Mesenchymal stem cell of Wharton's jelly (primary cell): ENCODE results near the gene CDC42.

GRCh38 chr1:21335068-21335636 is 44.9 kb upstream of the ECE1 start:
- CAGE, long polyA plus RNA = no peak

- CAGE, long polyA plus RNA = no peak
Measured at GRCh38 chr1:21338885-21339072, 48.5 kb upstream of the ECE1 start.

DNA sequence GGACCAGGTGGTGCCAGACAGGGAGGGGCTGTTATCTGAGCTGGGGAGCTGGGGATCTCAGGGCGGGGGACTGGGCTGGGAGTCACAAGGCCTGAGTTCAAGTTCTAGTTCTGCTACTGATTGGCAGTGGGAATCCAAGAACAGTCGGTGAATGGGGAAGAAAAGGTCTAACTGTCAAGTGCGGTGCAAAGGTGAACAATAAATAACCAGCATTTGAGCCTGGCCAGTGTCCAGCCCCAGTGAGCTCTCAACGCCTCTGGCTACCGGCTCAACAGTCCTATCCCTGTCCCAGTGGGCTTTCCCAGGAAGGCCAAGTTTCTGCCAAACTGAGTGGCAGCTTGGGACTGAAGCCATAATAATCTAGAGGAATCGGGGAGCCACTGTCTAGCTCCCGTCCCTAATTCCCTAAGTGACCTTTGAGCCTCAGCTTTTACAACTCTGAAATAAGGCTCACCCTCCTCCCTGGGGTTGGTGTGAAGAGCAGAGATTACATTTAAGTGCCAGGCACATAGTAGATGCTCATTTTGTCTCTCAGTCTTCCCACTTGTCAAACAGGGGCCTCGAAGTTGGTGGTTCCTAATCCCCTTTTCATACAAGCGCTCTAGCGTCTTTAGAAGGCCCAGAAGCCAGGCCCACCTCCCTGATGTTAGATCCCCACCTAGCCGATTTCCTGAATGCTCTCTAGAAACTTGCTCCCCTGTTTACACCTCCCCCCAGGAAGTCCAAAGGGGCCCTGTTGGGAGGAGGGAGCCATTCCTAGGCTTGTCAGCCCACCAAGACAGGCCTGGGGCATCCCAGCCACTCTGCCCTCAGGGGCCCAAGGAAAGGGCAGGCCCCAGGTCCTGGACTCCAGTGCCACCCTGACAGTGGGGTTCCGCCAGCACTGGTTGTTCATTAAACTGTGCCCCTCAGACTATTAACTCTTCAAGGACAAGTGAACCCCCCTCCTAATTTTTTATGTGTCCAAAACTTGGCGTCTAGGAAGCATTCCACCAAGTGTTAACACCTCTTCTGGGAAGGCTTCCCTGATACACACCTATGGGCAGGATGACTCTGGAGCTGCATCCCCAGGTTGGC is 49.1 kb upstream of the ECE1 start:
- CAGE, long polyA plus RNA = no peak

GRCh38 chr1:21620305-21621010 is 48.7 kb downstream of the RAP1GAP start:
- CAGE, long polyA plus RNA = no peak

DNA sequence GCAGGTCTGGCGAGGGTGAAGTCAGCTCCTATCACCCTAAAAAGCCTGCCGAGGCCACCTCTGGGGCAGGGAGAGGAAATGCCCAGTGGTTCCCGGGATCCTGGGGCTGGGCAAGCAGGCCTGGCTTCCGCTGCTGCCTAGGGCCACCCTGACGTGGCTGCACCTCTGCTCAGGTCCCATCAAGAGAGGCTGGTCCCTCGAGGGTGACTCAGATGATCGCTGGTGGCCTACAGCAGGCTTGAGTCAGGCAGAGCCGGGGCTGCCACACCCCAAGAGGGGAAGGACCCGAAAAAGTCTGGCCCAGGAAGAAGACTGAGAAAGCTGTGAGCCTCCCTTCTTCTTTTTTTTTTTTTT is 42.1 kb downstream of the RAP1GAP start:
- CAGE, long polyA plus RNA = no peak

- CAGE, long polyA plus RNA = no peak
Measured at GRCh38 chr1:21653563-21653880, 15.6 kb downstream of the RAP1GAP start.

DNA sequence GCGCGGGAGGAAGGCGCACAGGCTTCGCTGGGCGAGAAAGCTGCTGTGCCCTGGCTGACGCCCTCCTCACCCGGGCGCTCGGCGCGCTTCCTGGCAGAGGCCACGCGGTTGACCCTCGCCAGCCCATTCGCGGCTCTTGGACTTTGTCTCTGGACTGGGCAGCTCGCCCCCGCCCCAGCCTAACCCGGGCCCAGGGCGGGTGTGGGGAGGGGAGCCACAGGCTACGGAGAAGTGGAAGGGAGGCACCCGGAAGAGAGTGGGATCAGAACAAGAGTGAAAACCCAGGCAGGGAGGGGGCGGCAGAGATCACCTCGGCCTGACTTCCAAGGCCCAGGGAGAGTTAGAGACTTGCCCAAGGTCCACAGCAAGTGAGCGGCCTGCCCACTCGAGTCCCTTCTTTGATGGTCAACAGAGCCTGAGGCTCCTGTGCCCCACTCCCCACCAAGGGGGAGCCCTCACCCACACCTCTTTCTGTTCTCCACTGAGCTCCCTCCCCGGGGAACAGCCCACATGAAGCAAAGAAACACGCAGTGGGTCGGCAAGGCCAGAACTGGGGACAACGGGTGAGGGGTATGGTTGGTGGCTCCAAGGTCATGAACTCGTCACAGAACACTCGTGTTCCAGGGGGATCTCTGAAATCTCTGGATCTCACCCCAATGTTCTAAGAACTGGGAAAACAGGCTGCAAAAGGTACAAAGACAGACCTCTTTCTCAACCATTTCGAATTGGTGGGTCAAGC is 731 bp upstream of the RAP1GAP start:
- CAGE, long polyA plus RNA = no peak

DNA sequence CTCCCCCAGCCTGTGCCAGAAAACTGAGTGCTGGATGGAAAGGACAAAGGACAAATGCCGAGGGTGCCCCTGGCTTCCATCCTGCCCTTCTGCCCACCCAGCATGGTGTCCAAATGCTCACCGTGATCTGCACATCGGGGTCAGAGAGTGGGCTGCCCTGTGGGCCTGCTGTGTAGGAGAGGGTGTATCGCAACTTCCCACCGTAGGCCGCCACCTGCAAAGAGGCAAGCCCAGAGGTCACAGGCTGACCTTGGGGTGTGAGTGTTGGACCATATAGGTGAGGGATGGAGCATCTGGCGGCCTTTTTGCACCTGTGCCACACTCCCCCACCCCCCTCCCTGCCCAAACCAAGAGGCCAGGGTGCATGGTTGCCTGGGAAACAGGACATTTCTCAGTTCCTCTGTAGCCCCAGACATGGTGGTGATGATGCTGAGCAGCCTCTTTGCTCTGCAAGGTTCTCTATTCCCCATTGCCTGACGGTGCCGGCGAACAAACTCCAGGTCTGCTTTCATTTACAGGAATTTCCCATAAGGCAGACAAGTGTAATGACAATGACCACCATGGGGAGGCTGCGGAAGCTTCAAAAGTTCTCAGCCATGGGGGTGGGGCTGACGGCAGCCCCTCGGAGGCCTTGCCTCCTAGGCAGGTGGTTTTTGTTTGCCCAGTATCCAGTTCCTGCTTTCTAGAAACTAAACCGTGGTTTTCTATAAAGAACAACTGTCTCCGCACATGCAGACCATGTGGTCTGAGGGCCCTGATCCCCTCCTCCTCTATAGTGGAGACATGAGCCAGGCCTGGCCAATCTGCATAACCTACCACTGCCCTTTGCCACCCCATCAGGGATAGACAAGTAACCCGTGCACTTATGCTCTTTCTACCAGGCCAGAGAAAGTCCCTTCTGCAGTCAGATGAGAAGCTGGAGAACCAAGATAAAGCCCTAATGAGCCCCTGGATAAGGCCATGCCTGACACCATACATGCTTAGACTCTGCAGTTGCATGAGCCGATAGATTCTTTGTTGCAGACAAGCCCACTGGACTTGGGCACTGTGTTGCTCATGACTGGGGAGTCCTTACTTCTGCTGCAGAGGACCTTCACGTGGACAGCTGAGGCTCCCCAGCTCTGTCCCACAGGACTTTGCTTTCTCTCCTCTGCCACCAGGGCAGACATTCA is 53.9 kb downstream of the LDLRAD2 start:
- CAGE, long polyA plus RNA = no peak

- CAGE, long polyA plus RNA = no peak
Measured at GRCh38 chr1:21898373-21899123, 38.6 kb downstream of the HSPG2 start.

DNA sequence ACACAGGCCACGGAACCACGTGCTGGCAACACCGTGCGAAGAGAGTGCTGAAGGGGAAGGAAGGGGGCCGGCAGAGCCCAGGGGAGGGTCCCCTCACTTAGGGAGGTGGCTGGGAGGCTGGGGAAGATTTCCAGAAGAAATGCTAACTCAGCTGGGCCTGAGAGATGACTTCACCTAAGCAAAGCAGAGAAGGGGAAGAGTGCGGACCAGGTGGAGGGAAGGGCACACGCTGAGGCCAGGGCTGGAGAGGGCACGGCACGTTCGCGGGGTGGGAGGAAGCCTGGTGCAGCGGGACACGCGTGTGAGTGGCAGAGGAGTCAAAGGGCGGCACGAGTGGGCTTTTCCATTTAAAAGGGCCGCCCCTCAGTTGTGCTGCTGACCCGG is 33.0 kb downstream of the HSPG2 start:
- CAGE, long polyA plus RNA = no peak

- CAGE, long polyA plus RNA = no peak
Measured at GRCh38 chr1:21908099-21908574, 29.0 kb downstream of the HSPG2 start.

DNA sequence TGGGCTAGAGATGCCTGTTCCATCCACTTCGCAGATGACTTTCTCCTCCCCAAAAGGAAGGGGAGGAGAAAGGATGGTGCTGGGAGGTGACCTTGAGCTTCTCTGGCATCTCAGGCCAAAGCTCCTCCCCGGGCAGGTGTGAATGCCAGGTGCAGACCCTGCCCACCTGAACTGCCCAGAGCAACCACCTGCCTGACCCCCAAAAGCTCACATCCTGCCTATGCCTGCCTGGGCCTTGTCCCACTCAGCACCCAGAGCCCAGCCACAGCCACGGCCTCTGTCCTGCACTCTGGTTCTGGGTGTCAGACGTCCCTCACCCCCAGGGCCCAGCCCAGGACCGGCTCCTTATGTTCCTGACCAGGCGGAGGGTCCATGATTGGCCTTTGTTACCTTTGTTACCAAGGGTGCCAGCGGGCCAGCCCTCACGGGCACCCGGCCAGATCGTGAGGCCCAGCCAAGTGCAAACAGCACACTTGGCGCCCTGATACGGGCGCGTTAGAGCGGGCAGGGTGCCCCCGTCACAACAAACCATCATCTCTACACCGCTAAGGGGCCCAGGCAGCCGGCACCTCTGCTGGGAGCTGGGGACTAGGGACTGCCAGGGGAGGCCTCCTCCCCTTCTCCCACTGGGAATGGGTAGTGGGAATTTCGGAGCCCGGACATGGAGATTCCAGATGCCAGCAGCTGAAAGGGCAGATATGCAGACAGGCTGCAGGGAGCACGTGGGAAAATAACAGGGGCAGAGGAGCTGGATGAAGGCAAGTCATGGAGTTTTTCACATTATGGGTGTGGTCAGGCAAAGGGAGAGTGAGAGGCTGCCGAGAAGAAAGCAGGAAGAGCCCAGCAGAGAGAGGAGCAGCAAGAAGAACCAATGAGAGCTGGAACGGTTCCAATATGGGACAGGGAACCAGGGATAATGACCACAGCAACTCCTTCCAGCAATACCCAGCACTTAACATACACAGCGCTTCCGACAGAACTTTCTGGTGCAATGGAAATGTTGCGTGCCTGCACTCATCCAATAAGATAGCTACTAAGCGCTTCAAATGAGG is 22.1 kb downstream of the HSPG2 start:
- CAGE, long polyA plus RNA = no peak

- CAGE, long polyA plus RNA = no peak
Measured at GRCh38 chr1:21923736-21924312, 13.3 kb downstream of the HSPG2 start.

DNA sequence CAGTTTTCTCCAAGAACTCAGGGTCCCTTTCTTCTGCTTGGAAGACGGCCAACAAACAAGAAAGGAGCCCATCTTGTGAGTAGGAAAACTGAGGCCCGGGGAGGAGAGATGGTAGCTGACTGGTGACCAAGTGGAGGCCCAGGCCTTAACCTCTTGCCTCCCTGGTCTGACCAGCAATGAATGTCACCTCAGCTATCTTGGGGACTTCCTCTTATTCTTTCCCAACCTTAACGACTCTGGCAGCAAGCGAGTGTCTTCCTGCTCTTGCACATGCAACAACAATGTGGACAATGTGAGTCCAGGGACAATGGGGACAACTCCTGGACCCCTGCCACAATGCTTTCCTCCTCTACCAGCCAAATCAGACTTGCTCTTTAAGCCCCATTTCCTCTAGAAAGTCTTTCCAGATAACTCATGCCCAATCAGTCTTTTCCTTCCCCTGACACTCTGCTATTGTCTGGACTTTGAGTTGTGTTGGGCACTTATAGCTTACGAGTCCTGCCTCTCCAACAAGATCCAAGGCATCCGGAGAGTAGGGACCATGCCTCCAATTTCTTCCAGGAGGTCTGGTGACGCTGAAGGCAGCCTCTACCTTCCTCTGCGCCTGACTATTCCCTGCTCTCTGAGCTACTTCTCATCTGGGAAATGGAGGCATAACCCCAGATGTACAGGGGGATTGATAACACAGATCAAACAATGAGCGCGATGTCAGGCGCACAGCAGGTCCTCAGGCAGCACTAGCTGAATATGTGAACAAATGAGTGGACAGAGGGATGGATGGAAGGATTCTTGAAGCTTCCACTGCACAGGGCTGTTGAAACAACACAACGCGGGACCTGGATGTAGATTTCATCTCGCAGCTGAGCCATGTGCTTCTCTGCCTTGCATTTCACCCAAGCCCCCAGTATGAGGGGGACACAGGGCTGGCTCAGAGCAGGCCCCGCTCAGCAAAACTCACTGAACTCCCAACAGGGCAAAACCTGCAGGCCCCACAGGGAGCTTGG is 12.3 kb downstream of the HSPG2 start:
- CAGE, long polyA plus RNA = no peak

DNA sequence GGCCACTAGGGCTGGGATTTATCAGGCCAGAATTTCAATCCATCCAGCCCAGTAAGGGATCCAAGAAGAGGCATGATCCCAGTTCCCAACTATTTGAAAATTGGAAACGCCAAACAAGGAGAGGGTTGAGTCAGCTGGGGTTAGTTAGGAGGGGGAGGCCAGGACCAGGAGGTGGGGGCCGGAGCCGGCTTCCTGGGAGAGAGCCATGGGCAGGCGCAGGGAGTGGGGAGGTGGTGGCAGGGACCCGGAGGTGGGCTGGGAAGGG is 10.4 kb downstream of the HSPG2 start:
- CAGE, long polyA plus RNA = no peak

DNA sequence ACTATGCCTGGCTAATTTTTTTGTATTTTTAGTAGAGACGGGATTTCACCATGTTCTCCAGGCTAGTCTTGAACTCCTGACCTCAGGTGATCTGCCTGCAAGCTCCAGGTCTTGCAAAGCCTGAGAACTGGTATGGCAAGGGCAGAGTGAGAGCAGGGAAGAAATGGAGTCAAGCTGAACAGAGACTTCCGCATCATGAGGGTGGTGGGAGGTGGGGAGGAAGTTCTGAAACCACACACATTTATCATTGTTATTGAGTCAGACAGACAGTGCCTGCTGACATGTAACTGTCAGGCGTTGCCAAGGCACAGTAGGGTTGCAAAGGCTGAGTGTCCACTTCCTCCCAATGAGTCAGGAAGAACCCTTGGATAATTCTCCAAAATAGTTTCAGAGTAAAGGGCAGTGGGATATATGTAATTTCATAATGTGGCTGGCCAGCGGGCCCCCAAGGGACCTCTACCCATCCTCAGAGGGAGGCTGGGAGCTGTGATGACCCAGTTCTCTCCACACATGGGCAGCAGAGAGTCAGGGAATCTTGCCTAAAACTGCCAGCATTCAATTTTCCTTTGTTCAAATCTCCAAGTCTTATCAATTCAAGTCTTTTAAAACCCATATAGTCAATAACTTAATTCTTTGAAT is 17.6 kb downstream of the CELA3A start:
- CAGE, long polyA plus RNA = no peak

DNA sequence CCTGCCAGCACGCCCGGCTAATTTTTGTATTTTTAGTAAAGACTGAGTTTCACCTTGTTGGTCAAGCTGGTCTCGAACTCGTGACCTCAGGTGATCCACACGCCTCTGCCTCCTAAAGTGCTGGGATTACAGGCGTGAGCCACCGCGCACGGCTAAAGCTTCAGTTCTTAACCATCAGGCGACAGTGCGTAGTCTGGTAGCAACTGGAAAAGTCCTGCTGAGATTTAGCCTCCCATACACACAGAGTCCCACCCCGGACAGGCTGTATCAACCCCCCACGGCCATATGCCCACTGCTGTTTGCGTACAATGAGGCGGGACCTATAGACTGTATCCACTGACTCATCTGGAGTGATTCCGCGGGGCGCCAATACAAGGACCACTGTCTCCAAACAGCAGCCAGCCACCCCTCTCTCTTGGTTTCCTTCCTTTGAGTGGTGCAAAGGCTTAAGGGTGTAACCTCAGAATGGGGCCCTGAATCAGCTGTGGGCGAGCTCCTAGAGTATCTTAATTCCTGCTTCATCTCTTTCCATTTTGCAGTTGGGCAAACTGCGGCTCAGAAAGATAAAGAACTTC is 23.4 kb downstream of the CELA3A start:
- CAGE, long polyA plus RNA = no peak

- CAGE, long polyA plus RNA = start-site peak on the plus strand at chr1:22052677-22052721, 919 and 709 reads in 2 replicates
Measured at GRCh38 chr1:22052383-22052854, at the start of gene CDC42. CDC42 (plus strand) TSS chr1:22052709.

DNA sequence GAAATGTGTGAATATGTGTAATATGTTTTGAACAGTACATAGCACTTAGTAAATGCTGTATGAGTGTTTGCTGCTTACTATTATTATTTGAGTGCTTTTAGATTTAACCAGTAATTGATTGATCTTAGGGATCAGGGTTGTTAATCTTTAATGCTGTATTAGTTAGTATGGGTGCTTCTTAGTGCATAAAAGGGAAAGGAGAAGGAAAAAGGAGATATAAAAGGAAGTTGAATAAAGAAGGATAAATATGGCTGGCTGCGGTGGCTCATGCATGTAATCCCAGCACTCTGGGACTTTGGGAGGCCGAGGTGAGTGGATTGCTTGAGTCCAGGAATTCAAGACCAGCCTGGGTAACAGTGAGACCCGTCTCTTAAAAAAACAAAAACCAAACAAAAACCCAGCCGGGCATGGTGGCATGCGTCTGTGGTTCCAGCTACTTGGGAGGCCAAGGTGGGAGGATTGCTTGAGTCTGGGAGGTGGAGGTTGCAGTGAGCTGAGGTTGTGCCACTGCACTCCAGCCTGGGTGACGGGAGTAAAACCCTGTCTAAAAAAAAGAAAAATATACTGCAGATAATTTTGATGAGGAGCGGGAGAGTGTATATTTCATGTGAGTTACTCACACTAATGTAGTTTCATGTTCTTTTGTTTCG is 24.2 kb downstream of the CDC42 start:
- CAGE, long polyA plus RNA = no peak

DNA sequence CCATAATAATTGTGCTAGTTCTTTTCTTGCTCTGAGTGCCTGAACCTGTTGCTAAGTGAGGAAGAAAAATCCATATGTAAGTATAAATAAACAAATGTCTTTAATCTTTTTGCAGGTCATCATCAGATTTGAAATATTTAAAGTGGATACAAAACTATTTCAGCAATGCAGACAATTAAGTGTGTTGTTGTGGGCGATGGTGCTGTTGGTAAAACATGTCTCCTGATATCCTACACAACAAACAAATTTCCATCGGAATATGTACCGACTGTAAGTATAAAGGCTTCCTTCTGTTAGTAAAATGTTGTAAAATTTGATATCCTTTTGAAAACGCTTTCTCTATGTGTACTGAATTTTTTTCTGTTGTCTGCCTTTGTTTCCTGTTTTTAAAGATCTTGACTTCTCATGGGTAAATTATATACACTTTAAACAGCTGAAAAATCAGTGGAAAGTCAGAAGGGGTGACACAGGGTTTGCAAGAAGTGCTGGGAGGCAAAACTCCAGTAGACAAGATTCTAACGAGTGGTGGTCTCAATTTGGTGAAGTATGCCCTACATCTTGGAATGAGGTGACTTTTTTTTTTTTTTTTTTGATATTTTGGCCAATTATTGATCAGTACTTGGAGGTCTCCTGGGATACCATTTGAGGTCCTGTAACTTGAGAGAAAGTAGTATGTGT is 25.9 kb downstream of the CDC42 start:
- CAGE, long polyA plus RNA = no peak